Hair follicular keratinocyte (primary cell): ENCODE measurements around a stretch of chr1.

DNA sequence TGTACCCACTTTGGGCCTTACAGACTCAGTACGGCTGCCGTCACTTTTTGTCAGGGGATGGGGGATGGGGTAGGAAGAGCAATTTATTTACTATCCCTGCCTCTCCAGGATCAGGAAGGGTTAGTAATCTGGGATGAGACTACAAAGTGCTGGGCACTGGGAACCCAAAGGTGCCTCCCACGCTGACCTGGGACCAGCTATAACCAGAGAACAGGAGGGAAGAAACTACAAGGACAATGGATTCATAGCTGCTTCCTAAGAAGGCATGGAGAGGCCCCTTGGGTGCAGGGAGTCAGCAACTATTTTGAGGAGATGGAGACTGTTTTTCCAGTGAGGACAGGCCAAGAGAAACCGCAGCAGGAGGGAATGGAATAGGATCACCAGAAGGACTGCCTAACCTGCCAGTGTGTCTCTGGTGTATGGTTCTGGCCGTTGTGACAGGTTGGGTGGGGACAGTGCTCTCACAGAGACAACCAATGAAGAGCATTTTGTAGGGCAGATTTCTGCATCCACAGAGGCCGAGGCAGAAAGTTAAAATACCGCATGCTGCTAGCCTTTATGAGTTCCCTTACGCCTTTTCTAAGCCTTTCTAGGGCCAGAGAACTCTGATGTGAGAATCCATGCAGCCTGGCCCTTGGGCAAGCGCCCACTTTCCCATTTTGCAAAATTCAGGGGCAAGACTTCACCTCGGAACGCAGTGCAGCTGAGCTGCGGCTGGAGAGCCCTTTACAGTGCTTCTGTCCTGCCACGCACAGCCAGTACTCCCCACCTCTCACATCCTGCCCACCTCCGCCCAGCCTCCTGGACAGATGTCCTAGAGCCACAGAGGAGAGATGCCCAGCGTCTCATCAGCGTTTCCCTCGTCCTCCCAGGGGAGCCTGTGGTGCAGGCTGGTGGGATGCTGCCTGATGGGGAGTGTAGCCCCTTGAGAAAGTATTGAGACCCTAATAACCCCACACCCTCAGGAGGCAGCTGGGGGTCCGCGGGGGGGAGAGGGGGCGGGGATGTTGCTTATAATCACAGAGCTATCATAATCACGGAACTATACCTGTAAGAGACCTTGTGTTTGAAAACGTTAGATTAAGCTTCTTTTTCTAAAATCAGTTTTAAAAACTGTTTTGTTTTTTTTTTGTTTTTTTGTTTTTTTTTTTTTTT lies 29.8 kb downstream of the RUNX3 start:
- RAMPAGE, long total RNA: no peak

DNA sequence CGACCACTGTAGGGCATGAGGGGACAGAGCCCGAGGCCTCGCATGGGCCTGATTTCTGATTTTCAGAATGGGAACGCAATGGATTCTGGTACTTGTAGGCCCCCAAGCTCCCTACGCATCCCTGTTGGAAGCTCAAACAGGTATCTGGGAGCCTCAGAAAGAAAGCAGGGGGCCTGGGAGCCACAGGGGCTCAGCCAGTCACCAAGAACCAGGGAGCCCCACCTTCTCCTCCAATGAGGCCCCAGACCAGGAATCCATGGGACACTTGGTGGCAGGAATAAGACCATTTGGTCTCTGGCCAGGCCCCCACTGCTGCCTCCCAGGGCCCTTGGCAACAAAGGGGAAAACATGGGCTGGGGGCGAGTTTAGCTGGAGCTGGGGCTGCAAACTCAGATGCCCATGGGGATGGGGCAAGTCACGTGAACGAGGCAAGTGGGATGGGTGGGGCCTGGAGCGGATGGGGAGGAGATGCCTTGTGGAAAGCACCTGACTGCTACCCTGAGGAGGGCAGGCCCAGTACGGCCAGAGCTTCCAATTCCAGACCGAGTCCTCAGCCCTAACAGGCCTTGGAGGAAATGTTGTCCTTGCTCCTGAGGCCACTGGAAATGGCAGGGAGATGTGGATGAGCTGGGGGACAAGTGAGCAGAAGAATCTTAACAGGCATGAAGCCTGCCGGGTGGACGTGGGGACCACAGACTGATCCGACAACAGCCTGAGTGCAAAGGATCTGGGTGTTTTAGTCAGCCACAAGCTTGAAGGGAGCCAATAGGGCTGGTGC lies 19.4 kb downstream of the RUNX3 start:
- RAMPAGE, long total RNA: no peak

- RAMPAGE, long total RNA: no peak
Measured at GRCh38 chr1:24912150-24913338, 17.5 kb downstream of the RUNX3 start.

GRCh38 chr1:24927372-24928438 lies 2.4 kb downstream of the RUNX3 start:
- RAMPAGE, long total RNA: no peak

DNA sequence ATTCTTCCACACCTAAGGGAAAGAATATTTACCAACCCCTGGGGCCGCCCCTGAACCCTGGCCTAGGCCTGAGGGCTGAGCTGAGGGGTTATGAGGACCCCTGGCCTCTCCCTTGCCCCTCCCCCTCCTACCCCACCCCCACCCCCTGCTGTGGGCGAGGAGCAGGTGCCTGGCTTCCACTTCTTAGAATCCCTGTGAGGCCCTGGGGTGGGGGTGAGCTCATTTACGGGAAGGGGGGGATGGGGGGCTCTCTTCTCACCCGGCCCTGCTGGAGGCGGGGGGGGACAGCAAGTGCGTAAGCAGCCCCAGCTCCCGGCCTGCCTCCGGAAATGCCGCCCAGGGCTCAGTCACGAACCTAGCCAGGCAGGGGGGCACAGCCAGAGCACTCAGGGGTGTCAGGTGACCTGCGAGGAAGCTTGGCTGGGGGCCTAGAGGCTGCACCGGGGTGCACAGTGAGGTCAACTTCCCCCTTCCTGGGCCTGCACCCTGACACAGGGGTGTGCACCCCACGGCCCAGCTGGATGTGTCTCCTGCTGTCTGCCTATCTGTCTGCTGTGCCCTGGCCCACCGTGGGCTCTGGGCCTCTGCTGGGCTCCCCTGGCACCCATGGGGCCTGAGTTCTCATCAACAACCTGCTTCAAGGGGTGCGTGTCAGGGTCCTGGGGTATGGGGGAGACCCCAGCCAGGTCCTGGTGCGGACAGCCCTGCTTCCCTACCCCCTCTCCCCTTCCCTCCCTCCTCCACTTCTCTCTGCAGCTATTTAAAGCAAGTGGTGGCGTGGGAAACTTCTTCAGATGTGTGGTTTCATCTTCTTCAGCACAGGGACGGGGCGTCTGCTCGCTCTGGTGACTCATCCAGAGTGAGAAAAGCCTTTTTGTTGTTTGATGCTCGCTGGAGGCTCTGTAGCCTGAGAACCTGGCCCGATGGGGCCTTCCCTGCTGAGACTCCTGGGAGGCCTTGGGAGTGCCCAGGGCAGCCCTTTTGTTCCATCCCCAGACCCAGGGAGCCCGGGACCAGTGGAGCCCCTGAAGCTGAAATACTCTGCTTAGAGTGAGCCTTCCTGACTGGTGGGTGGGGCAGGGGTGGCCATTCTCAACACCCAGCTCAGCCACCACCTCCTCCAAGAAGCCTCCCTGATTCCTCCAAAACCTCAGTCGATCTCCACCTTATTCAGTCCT lies 92.5 kb upstream of the RUNX3 start:
- RAMPAGE, long total RNA: no peak

- RAMPAGE, long total RNA: no peak
Measured at GRCh38 chr1:25095701-25096137, 136.6 kb downstream of the SYF2 start.

- RAMPAGE, long total RNA: no peak
Measured at GRCh38 chr1:25145707-25146251, 86.5 kb downstream of the SYF2 start.

- RAMPAGE, long total RNA: no peak
Measured at GRCh38 chr1:25146294-25146948, 85.9 kb downstream of the SYF2 start.

DNA sequence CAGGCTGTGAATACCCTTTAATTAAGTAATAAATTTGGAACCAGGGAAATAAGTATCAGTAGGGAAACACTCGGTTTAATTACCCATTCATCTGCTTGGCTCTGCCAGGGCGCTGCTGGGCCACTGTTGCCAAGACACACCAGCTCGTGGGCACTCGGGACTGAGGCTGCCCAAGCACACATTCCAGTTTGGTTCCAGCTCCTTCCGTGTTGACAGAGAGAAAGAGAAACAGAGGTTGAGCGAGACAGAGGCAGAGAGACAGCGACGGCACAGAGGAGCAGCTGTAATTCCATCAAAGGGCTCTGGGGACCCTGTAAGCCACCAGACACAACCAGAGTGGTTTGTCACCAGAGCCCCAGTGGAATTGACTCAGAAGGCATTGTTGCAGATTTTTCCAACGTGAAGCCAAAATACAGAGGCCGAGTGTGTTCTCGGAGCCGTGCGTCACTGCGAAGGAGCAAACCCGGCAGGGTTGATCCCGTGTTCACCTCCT lies 33.6 kb downstream of the SYF2 start:
- RAMPAGE, long total RNA: no peak

DNA sequence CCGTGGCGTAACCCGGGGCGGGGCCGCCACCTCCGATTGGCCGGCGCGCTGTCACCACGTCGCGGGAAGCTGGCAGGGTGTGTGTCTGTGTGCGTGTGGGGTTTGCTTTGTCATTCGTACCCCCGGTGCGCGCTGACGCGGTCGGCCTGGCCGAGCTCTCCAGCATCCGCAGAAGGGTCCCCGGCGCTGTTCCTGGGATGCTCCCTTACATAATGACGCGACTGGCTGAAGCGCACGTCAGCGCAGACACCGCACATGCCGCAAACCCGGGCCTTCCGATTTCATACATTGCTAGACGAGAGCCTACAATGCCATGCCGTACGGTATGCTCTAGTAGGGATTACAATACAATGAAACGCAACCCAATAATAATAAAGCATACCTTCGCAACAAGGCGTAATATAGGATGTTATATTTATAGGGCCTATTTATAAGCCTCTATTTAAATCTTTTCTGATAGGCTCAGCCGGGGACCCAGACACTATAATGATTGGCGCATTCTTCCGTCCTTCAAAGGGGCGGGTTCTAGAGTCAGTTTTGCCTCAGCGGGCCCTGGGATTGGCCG lies 387 bp upstream of the MACO1 start:
- RAMPAGE, long total RNA: no peak

- RAMPAGE, long total RNA: no peak
Measured at GRCh38 chr1:25474583-25475008, 43.9 kb downstream of the MACO1 start.

- RAMPAGE, long total RNA: no peak
Measured at GRCh38 chr1:25544352-25544807, 974 bp downstream of the LDLRAP1 start.

DNA sequence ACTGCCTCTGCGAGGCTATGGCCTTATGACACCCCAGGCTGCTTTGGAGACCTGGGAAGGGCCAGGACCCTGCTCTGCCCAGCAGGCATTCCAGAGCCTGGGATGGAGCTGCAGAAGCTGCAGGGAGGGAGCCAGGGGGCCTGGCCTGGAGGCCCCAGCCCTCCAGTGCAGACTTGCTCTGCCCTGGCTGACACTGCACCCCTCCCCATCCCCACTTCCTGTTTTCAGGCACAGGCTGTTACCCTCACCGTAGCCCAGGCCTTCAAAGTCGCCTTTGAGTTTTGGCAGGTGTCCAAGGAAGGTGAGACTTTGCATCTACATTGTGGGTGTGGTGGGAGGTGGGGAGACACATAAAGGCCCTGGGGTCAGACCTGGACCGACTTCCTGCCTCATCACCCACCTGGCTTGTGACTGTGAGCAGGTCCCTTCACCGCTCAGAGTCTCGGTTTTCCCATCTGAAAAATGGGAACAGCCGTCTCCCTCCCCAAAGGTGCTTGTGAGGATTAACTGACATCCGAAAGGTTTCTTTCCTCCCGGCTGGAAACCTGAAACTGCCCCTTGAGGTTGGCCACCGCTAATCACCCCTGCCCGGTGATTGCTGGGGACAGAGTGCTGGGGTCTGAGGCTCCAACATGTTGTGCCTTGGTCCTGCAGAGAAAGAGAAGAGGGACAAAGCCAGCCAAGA lies 19.2 kb downstream of the LDLRAP1 start:
- RAMPAGE, long total RNA: no peak

- RAMPAGE, long total RNA: no peak
Measured at GRCh38 chr1:25565103-25565931, 21.9 kb downstream of the LDLRAP1 start.

DNA sequence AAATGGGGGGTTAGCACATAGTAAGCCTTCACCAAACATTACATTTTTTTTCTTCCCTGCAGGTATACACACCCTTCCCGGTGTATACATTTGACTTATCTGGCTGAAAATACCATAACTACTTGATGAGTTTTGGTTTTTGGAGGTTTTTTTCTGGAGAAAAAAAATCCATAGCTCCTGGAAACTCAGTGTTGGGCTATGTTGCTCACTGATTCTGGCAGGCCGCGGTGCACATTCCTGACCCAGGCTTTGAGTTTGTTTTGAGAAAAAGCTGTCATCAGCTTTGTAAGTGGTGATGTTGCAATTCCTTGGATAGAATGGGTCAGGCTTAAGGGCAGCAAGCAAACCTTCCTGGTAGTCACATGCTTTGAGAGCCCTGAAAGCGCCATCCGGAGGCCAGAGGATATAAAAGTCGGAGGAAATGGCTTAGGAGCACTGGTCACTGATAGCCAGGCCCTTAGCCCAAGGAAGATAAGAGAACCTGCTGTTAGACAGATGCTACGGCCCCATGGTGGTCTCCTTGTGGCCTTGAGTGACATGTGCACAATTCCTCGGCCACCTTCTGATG lies 78.4 kb downstream of the MAN1C1 start:
- RAMPAGE, long total RNA: no peak

DNA sequence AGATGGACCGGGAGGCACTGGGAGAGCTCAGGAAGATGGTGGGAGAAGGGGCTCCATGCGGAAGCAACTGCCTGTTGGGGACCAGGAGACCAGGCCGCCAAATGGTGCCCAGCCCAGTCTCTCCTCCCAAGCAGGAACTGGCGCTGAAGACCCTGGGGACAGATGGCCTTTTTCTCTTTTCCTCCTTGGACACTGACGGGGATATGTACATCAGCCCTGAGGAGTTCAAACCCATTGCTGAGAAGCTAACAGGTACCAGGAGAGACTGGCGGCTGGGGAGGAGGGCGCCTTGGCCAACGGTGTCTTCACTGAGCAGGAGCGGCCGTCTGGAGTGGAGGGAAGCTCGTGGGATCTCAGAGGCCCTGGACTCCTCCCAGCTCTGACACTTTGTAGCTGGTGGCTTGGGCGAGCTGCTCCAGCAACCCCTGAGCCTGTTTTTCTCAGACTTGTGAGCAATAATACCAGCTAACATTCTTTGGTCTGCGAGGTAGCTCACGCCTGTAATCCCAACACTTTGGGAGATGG lies 978 bp downstream of the SELENON start:
- RAMPAGE, long total RNA: no peak

DNA sequence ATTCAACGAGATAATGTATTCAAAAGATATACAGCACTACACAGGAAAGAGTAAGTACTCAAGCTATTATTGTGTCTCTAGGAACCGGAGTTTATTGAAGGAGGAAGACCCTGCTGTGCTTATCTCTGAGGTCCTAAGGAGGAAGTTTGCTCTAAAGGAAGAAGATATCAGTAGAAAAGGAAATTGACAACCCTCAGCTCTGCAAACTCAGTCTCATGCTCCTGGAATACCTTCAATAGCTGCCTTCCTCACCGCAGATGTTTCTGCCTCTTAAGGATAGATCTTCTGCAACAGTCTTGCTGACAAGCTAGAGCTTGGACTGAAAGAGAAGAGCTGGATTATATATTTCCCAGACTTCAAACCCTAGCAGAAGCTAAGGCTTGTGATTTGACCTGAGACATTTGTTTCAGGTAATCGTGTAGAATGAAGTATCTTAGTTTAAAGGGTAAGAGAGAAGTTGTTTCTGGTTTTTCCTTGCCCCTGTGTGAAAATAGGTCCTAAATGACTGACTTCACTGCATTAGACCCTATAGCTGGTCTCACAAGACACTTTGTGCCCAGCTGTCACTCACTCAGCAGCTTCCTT lies 12.2 kb downstream of the MTFR1L start:
- RAMPAGE, long total RNA: no peak

DNA sequence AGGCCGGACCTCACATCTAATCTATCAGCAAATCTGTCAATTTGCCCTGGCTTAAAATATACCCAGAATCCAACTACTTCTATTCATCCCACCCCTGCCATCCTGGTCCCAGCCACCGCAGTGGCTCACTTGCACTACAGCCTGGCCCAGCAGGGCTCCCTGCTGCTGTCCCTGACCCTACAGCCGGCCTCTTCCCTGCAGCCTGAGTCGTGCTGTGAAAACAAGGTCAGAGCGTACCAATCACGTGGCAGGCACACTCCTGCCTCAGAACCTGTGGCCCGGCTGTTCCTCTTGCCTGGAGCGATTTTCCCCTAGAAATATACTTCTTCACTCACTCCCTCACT lies 3.0 kb upstream of the EXTL1 start:
- RAMPAGE, long total RNA: no peak

GRCh38 chr1:26034943-26035978 lies 10.7 kb downstream of the SLC30A2 start:
- RAMPAGE, long total RNA: no peak

GRCh38 chr1:26049370-26050389 lies 3.8 kb upstream of the SLC30A2 start:
- RAMPAGE, long total RNA: no peak